Cardiac fibroblast (primary cell): Measurements from ENCODE around the gene SGSM2.

DNA sequence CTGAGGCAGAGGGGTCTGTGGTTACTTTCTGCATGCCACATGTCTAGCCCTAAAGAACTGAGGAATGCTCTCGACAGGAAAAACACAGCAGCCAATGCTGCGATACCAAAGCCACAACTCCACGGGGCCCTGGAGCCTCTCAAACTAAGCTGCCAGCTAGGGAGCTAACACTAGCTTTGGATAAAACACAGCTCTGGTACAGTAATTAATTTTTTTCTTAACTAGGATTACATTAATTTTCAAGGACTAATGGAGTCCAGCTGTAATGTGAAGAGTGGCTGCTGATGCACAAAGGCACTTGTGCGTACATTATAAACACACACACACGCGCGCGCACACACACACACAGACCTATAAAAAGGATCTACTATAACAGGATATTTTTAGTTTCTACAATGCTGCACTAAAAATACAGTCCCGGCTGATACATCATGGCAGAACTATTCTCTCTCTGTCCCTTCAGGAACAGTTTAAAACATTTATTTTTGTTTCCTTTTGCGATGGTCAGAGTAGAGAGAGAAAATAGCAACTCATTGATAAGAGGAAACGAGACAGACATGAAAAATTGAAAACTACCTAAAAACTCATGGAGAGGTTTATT lies 88.6 kb downstream of the SMG6 start:
- RRBS, result no CpG with 5 or more reads among the region's 11 CpGs

GRCh38 chr17:2215499-2216232 lies 87.9 kb downstream of the SMG6 start:
- RRBS, result no CpG with 5 or more reads among the region's 18 CpGs

DNA sequence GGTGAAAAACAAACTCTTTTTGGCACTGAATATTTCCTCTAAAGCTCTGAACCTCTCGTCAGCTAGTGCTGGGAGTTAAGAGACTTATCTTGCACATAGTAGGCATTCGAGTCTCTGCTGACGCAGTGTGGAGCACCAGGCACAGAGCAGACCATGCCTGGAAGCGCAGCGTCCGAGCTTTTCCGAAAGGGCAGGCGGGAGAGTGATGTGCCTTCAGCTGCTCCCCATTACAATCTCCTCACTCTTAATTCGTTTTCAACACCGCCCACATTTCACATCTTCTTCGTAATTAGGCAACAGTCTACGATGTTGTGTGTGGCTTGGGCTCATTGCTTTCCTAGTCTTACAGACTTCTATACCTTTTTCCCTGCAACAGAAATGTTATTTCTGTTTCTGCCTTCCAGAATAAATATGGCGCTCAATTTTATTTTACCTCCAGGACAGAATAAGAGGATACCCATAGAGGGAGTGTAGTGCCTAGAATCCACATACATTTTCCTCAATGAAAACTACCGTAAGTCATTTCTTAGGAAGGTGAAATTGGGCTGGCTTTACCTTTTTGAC lies 62.9 kb downstream of the SMG6 start:
- RRBS, result no CpG with 5 or more reads among the region's 14 CpGs

- RRBS, result 2% methylated on average over 60 of the region's 124 CpGs
Observed at GRCh38 chr17:2336809-2337847, at the start of gene SGSM2. SGSM2 (plus strand) TSS chr17:2337501.

GRCh38 chr17:2343068-2343967 lies 6.0 kb downstream of the SGSM2 start:
- RRBS, result no CpG with 5 or more reads among the region's 8 CpGs

- RRBS, result no CpG with 5 or more reads among the region's 22 CpGs
Observed at GRCh38 chr17:2367040-2367564, 29.8 kb downstream of the SGSM2 start.

DNA sequence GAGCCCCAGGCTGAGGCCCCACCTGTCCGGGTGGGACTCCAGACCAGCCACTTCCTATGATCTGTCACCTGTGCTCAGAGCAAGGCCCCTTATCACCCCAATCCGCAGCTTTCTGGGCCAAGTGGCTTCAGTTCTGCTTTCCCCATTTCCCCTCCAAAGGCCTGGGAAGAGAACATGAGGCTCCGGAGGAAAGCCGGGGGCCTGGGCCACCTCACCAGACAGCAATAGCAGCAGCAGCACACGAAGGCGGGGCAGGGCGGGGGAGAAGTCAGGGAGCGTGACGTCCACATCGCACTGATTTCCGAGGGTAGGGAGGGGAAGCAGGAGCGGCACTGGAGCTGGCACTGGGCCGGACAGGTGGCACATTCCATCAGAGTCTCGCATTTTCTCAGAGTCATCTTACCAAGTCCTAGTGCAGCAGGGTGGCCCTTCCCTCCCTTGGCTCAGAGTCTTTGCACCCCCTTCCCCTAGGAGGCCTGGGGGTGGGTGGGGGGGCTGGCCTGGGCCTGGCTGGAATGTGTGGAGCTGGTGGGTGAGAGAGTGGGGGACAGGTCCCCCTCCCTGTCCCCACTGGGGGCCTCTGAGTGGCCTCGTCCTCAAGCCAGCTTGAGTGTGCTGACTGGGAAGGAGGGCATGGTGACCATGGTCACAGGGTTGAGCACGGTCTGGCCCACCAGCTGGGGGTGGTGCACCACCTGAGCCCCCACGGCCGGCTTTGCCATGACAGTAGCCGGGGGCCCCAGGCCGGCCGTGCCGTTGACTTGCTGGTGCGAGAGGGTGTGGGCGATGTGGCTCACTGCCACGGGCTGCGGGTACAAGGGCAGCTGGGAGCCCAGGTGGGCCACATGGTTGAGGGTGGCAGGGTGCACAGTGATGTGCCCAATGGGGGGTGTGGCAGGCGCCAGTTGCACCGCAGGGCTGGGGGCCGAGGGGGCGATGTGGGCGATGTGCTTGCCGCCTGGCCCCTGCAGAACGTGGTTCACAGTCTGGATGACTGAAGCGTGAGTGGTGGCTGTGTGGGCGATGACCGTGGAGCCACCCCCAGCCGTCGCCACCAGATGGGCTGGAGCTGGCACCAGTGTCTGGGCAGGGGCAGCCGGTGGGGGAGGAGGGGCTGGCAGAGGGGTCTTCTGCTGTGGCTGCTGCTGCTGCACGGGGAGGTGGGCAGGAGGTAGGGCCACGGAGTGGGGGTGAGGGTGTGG lies 14.2 kb downstream of the MNT start:
- RRBS, result no CpG with 5 or more reads among the region's 41 CpGs

DNA sequence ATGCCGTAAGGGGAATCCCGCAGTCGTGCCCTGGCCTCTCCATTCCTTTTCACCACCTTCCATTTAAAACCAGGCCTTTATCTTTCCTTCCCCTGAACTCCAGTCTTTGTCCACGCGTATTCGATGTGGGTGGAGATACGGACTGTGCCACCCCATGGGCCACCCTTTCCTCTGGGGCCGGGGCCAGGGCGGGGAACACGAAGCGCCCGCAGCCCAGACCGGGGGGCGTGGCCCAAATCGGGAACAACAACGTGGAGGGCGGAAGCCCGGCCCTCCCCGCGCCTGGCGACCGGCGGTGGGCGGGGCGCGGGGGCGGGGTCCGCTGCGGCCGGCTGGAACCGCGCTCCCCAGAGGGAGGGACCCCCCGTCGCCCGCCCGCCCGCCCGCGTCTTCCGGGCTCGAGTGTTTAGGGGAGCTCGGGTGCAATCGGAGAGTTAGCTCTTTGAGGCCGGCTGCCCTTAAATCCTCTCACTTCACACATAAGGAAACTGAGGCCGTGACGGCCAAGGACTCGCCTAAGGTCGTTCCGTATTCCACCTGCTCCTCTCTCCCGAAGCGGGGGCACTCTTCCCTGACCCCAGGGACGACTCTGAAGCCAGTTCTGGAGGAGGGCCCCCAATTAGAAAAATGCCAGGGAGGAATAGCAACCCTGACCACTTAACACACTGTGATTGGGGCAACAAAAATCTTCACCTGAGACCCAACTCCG lies 1.1 kb upstream of the MNT start:
- RRBS, result 1% methylated on average over 26 of the region's 53 CpGs

DNA sequence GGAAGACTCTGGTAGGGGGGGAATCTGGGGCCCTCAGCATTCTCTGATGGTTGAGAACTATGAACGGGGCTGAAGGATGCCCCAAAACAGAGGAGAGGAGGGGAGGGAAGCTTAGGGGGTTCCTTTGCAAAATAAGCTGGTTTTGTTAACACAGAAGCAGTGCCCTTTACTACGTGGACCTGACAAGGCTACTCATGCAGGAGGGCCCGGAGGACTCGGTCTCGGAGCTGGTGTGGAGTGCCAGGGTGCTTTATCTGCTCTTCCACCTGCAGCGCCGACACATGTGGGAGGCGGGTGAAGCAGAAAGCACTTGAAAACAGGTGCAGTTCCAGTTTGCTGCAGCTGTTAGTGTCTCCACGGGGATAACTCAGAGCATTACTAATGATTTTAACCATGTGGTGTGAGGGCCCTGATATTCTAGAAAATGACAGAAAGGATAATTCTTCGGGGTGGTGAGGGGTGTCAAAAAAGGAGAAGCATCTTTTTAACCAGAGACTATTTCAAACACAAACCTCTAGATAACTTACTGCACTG lies 35.0 kb upstream of the MNT start:
- RRBS, result no CpG with 5 or more reads among the region's 10 CpGs

DNA sequence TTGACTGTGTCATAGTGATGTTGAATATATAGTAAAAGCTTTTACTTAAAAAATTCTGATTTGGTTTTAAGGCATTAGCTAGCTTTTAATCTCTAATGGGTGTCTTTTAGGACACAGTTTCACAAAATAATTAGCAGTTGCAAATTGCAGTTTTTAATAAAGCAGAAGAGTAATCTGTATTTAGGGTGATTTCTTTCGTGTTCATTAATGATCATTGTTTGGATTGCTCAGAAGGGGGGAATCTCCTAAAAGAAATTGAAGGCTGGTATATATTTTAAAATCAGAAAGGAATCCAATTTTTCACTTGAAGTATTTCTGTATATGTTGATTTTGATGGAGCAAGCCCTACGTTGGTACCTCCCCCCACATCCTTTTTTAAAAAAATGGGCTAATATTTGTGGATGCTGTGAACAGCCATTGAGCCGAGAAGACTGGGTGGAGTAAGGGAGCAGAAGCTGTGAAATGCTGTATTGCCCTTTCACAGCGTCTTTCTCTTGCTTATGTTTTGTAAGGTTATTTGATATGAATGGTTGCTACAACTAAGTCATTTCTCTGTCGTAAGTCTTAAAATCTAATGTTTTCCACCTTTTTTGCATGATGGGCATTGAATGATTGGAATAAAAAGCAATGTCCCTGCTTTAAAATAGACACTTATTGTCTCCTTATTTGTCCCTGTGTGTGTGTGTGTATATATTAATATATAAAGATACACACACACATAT lies 2.2 kb downstream of the PAFAH1B1 start:
- RRBS, result no CpG with 5 or more reads among the region's 5 CpGs

DNA sequence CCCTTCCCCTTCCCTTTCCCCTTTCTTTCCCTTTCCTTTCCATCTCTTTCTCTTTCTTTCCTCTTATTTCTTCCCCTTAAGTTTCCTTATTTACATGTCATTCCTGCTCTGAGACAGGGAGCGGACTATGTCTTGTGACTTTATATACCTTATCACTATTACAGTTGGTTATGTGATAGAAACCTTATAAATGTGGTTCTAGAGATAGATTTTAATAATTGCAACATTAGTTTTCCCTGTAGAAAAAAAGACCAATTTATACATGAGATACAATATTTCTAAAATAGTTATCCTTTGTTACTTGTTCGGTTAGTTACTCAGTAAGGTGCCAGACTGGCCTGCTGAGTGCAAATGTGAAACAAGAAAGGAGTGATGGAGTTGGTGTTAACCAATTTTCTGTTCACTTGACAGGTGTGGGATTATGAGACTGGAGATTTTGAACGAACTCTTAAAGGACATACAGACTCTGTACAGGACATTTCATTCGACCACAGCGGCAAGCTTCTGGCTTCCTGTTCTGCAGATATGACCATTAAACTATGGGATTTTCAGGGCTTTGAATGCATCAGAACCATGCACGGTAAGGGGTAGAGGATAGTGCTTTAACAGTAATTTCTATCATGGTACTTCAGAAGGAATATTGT lies 41.7 kb downstream of the CLUH start:
- RRBS, result no CpG with 5 or more reads among the region's 6 CpGs

DNA sequence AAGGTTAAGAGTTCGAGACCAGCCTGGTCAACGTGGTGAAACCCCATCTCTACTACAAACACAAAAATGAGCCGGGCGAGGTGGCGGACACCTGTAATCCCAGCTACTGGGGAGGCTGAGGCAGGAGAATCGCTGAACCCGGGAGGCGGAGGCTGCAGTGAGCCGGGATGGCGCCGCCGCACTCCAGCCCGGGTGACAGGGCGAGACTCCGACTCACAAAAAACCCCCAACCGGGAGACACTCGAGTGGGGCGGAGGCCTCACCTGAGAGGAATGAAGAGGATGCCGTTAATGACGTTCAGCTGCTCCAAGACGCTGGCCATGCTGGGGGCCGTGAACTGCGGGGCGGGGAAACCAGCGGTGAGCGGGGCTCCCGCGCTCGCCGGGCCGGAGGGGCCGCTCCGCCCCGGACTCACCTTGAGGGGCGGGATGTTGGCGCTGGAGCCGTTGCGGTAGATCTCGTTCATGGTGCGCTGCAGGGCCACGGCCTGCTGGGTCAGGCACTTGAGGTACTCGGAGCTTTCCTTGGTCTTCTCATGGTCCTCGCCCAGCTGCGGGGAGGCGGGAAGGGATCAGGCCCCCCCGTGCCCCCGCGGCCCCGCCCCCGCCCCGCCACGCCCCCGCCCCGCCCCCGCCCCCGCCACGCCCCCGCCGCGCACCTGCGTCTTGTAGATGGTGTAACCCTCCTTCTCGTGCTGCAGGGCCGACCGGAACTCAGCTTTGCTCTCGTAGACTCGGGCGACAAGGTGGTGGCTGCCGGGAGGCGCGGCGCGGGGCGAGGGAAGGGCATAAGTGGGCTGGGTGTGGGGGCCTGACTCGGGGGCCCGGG lies 20.0 kb downstream of the CLUH start:
- RRBS, result 86% methylated on average over 12 of the region's 75 CpGs

DNA sequence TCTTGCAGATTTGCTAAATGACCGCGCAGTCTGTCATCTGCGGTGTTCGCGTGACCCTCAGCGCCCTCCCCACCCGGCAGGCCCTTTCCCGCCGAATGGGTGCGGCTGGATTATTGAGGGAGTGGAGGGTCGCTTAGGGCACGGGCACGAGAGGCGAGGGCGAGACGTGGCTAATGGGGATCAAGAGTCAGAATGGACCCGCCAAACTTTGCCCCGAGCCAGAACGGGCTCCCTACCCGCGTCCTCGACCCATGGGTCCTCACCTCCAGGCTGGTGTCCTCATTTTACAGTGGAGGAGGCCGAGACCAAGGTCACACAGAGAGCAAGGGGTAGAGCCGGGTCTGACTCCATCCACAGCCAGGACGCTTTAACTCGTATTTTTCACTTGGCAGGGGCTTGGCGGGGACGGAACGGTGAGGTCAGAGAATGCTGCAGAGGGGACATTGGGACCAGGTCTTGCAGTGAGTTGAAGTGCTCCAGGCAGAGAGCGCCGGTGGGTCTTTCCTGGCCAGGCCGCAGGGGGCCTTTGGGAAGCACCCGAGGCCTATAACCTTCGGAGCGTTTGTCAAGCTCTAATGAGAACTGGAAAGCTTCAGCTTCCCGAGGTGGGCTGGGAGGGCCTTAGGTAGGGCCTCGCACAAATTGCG lies 649 bp upstream of the CLUH start:
- RRBS, result no CpG with 5 or more reads among the region's 38 CpGs

GRCh38 chr17:2712875-2713134 lies 1.2 kb upstream of the CLUH start:
- RRBS, result no CpG with 5 or more reads among the region's 8 CpGs

- RRBS, result 1% methylated on average over 46 of the region's 97 CpGs
Observed at GRCh38 chr17:2776442-2777276, 19.6 kb upstream of the RAP1GAP2 start.

DNA sequence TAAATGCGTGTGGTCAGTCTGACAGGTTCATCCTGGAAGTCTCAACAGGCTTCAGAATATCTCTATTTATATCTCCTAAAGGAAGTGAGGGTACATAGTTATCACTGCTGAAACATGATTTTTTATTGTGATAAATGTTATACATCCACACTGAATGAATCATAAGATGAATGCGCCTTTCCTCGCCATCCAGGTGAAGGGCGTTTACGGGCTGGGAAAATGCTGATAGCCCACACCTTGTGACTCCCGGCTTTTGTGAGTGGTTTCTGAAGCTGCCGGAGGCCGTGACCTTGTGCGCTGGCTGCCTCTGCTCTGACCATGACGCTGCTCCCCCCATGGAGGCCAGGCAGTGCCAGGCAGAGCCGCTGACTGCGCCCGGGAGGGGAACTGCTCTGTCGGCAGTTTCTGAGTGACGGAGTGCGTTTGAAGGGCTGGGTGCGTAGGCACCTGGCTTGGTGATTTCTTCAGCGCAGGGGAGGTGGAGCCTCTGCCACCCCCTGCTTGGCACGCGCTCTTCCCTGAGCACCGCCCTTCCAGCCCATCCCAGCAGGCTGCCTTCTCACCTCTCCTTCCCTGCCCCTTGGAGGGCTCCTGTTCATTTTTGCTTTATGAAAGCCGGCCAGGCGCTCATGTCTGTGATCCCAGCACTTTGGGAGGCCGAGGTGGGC lies 97.3 kb downstream of the RAP1GAP2 start:
- RRBS, result 67% methylated on average over 3 of the region's 24 CpGs

DNA sequence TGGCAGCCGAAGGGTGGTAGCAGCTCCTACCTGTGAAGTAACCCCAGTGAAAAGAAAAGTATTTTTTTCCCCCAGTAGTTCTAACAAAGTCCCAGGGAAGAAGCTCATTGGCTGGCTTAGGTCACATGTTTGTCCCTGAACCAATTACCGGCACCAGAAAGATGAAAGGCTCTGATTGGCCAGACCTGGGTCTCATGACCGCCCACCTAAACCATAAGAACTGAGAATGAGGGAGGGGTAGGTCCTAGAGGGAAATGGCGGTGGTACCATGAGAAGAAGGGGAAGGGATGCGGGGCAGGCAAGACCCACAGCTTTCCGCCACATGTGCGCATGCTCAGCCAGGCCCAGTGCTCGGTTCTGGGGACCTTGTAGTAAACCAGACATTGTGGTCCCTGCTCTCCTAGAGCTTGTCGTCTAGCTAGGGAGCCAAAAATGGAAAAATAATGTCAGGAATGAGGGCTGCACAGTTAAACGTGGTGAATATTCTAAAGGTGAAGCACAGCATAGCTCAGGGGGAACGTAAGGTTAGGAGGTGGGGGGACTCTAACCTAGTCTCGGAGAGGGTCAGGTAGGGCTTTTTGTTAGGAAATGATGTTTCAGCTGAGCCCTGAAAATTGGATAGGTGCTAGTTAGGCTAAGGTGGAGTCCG lies 110.9 kb downstream of the RAP1GAP2 start:
- RRBS, result no CpG with 5 or more reads among the region's 13 CpGs

- RRBS, result 71% methylated on average over 3 of the region's 26 CpGs
Observed at GRCh38 chr17:2939634-2940178, 123.7 kb downstream of the OR1D5 start.

DNA sequence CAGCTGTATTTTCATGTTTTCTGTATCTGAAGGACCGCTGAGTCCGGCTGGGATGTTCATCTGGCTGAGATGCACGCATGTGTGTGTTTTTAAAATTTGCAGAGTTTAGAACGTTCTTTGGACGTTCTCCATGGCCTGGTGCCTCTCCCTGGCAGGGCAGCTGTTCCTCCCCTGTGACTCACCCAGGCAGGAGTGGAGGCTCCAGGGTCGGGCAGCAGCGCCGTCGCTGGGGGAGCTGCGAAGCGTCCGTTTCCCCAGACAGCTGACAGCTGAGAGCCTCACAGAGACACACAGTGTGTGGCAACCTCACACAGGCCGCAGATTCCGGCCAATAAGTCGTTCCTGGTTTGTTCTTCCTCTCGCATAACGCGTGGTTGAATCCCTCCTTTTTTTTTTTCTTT lies 80.6 kb downstream of the OR1D5 start:
- RRBS, result no CpG with 5 or more reads among the region's 18 CpGs

DNA sequence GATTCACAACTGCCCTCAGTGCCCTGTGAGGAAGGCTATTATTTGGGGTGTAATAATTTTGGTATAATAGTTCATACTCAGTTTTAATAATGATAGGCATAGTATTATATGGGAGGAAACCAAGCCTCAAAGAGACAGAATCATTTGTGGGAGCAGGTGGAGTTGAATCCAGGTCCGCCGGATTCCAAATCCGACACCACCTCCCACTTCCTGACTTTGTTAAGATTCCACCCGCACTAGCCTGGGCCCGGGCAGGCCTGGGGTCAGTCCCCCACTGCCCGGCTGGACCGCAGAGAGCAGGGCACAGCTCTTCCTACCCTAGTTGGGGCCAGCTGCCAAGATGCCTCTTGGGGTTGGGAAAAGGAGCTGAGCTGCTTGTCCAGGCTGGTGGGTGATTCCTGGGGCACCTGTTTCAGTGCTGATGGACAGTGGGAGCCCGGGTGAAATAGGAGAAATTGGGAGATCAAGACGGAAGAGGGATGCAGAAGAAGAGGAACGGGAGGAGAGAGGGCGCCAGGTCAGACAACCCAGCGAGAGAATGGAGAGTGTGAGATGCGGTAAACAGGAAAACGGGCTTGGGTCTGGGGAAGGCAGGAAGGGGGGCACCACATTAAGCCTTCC lies 54.0 kb downstream of the OR1D5 start:
- RRBS, result 78% methylated on average over 4 of the region's 14 CpGs